Placental pericyte (primary cell): ENCODE results near the gene TLR3.

- CAGE, long polyA plus RNA: no peak
Measured at GRCh38 chr4:185712942-185713738, 98.9 kb downstream of the SORBS2 start.

GRCh38 chr4:185726934-185727490 lies 85.0 kb downstream of the SORBS2 start:
- CAGE, long polyA plus RNA: no peak

GRCh38 chr4:185774706-185775180 lies 37.3 kb downstream of the SORBS2 start:
- CAGE, long polyA plus RNA: no peak

- CAGE, long polyA plus RNA: no peak
Measured at GRCh38 chr4:185836026-185836554, 24.1 kb upstream of the SORBS2 start.

DNA sequence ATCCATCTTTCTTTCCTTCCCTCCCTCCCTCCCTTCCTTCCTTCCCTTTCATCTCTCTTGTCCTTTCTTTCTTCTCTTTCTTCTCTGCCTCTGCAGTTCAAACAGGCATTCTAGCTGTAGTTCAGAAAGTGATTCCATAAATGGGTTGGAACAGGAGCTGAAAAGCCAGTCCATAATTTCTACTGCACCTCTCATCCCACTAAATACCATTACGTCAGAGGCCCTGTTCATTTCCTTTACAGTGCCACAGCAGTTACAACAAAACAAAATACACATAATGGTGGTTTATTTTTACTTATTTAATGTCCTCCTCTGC lies 42.3 kb upstream of the TLR3 start:
- CAGE, long polyA plus RNA: no peak

DNA sequence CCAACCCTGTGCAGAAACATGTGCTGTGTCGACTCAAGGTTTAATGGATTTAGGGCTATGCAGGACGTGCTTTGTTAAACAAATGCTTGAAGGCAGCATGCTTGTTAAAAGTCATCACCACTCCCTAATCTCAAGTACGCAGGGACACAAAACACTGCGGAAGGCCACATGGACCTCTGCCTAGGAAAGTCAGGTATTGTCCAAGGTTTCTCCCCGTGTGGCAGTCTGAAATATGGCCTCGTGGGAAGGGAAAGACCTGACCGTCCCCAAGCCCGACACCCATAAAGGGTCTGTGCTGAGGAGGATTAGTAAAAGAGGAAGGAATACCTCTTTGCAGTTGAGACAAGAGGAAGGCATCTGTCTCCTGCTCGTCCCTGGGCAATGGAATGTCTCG lies 18.8 kb upstream of the TLR3 start:
- CAGE, long polyA plus RNA: no peak

DNA sequence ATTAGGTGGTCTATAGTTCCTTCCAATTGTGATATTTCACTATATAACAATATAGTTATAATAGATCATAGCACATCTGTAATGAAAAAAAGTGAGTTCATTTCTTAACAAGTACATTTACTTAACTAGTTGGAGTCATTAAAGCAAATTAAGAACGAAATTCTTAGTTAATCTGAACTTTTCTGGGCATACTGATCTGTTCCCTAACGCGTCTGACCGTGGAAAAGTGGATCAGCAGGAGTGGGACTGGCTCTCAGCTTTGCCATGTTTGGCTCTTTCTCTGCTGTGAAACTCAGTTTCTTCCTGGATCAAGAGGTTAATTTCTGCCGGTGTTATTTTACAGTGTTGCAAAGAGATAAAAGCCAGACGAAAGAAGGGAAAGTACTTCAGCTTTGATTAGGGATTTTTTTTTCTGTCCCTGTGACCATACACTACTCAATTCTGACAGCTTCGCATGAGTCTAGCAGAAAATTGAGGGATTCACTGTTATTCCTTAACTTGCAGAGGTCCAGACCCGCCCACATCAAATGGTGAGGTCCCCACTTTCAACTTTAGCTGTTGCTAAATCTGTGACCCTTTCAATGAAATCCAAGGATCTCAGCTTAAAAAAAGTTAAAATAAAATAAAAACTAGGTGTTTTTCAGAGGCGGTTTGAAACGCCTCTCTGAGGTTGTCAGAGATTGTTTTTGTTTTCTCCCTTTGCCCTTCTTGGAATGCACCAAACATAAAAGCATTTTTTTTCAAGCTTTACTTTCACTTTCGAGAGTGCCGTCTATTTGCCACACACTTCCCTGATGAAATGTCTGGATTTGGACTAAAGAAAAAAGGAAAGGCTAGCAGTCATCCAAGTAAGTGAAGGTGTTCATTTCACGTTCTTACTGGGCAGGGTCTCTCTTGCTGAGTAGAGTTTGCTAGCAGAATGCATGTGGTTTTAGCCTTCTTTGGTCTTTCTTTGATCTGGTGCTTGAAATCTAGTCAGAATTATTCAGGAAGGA lies at the start of gene TLR3:
TSS of gene TLR3 (plus strand) at position 756 of the 995 bp plus-strand sequence.
- CAGE, long polyA plus RNA: no peak

DNA sequence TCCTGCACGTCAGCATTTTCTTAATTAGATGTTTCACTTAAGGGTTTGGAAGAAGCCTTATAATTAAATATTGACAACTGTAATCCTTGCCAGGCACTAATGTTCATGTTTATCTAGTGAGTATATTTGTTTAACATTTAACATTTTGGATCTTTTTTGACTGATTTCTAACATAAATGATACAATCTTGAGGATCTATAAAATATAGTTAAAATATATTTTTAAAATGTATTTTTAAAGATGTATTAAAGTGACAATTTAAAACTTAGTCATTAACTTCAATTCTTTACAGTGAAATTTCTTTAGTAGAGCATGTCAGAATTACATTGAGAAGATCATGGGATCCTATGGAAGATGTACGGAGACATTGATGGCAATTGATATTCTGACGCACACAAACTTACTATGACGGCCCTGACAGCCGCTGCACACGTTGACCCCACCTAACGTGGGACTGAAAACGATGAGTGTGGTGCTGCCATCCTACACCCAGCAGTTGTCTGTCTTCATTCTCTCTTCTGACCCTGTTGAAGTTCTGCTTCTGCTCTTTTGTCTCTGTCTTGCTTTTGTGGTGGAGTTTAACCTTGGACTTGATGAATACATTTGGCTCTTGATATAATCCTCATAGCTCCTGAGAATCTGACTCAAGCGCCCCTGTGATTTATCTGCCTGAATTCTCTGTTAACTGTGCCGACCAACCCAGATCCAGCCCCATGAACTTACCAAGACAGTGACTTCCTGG lies 52.5 kb downstream of the TLR3 start:
- CAGE, long polyA plus RNA: no peak

DNA sequence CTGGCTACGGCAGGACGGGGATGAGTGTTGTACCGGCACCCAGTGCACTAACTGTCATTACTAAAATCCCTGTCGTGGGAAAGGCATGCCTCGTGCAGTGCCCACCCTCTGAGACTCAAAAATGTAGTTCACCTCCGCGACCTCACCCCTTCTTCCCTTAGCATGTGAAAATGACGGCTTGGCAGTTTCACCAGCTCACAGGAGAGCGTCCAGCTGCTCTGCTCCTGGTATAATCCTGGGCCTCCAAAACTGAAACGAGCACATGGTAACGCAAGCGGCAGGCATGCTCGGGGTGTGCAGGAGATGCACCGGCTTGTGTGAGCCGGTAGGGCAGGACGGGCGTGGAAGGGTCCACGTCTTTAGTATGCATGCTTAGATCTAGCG lies 47.4 kb upstream of the CYP4V2 start:
- CAGE, long polyA plus RNA: no peak

DNA sequence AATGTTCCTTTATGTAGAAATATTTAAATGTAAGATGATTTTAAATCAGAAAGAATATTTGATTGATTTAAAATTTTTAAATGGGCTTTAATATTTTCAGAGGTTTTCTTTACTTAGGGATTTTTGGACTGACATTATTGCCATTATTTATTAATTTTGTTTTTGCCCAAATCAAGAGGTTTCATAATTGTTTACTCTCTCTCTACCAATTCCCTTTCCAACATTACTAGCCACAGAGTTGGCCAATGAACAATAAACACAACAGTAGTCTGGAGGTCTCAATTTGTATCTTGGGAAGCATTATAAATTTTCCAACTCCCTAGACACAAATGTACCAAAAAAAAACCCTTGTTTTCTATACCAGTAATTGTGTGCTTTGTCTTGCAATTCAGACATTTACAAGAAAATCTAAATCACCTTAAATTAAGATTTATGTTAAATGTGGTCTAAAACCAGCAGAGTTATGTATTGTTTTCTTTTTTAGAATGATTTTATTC lies 452 bp downstream of the KLKB1 start:
- CAGE, long polyA plus RNA: no peak

DNA sequence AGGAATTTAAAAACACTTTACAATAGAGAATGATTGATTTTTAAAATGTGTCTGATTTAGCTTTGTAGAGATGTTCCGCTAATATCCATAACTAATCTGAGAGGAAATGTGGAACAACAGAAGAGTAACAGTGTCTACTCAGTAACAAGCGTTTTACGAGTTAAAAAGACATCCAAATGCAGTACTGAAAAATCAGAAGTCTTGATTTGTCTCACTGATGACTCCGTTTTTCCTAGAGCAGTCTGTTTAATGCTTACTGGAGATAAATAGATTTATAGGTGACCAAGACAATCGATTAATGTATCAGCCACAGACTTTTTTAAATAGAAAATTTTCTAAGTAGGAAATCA lies 354 bp downstream of the F11 start:
- CAGE, long polyA plus RNA: no peak

DNA sequence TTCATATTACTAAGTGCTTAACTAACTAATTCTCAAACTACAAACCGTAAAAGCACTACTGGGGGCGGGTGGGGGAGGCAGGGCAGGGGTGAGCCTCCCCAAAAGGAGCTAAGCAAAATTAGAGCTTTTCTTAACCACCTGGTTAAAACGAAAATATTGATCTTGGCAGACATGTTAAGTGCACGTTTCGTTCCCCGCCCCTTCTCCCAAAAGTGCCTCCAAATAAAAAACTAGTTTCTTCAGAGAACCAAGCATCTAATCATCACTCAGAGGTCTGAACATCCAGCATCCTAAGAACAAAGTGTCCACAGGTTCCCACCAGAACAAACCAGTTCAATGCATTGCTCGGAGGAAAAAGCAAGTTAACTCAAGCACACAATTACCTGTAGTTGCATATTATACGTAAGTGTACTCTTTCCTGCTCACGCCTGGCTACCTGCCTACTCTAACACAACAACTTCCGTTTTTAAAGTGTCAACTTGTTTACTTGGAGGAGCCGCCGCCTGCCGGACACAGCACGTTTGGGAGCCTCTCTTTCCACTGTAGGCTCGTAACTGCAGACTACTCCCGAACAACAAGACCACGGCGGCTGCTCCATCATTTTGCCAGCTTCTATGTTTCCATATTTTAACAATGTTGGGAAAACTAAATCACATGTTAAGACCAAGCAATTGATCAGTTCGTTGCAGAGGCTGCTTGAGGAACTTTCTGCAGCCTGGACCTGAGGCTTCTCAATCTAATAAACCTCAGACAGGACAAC lies 1.0 kb downstream of the MTNR1A start:
- CAGE, long polyA plus RNA: no peak

GRCh38 chr4:186611173-186611887 lies 56.0 kb upstream of the MTNR1A start:
- CAGE, long polyA plus RNA: no peak

- CAGE, long polyA plus RNA: no peak
Measured at GRCh38 chr4:186617504-186618667, 62.5 kb upstream of the MTNR1A start.

DNA sequence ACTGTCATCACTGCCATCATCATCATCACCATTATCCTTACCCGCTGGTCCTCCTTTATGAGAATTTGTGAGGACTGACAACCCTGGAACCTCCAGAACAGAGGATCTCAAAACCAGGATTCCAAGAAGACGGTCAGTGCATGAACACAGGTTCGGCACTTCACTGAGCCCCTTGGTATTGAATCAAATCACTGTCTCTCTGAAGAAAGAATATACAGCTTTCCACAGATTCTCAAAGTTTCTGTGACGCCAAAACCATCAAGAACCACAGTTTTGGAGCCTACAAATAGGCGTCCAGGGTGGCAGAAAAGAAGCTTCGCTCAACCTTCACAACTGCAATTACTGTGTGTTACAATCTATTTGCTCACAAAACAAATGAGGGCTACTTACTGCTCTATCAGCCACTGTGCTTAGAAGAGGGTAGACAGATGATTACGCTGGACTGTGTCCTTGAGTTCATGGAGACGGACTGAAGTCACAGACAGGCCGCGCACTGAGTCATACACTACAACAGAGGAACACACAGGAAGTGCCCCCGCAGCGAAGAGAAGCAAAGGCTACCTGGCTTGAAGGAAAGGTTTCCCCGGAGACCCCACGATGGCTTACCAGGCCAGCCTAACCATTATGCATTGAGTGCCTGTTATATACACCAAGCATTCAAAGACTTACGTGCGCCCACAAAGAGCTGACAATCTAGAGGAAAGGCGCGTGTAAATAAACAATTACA lies 25.7 kb downstream of the FAT1 start:
- CAGE, long polyA plus RNA: no peak

GRCh38 chr4:186754725-186755723 lies 31.4 kb upstream of the FAT1 start:
- CAGE, long polyA plus RNA: no peak

DNA sequence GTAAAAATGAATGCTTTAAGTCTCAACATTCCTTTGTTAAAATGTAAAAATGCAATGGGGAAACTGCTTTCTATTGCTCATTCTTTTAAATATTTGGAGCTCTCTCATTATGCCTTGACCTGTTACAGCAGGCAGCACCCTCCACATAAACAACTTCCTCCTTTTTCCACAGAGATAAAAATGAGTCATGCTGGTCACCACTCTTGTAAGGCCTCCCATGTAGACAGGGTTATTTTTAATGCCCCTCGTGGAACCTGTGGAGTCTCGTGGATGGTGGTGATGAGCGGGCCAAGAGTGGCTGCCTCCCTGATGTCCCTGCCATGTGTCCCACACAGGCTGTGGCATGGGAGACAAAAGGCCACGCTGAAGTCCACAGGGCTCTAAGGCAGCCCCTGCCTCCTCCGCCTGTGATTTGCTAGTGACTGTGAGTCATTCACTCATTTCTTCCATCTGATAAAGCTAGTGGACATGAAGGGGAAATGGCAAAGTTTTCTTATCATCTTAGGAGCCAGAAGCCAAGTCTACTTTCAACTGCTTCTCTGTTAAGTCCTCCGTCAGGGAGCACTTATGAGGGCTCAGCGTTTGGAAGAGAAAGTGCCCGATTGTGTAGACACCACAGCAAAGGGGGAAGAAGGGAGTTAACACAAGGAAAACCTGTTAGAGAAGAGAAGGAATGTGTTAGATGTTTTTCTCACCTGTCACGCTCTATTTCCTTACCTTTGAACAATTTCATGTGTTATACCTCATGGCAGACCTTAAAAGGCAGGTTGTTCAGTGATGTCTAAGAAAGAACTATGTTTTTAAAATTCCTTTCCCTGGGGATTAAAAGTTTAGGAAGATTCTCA lies 121.6 kb upstream of the FAT1 start:
- CAGE, long polyA plus RNA: no peak

- CAGE, long polyA plus RNA: no peak
Measured at GRCh38 chr4:186851975-186852616, 128.4 kb upstream of the FAT1 start.

- CAGE, long polyA plus RNA: no peak
Measured at GRCh38 chr4:186900931-186901110, 177.2 kb upstream of the FAT1 start.

DNA sequence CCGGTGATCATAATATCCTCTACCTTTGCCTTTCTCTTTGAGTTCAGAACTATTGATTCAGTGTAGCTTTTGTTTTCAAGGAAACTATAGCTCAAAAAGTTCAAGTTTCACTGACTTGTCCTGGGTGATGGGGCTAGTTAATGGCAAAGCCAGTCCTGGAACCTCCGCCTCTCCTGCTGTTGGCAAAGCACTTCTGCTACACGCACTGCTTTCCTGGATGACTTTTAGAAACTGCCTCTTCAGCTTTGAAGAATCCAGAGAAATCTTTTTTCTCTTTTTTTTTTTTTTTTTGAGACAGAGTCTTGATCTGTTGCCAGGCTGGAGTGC lies 177.4 kb upstream of the FAT1 start:
- CAGE, long polyA plus RNA: no peak